Skeletal muscle satellite cell (primary cell): ENCODE data around the gene RPL12.

DNA sequence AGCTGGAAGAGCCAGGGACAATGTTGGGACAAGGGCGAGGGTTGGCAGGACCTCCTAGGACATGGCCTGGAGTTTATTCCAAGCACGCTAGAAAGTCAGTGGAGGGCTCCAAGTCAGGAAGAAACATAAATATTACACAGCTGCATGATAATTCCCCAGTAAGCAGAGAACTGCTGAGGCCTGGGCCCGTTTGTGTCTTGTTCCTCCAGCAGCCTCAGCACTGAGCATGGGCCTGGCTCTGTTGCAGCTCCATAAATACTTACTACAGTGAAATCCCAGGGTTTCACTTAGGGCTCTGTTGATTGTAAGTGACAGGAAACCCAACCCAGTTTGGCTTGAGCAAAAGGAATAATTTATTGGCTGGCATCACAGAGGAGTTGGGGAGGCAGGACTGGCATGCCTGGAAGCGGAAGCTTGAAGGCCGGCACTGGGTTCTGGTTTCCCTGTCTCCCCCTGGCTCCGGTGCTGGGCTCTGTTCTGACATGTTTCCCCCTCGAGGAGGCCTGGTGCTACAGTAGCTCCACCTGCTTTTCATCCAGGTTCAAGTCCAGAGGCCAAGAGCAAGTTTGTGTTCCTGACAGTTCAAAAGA, 66.3 kb downstream of the MVB12B start:
- CAGE, long polyA plus RNA = no peak

DNA sequence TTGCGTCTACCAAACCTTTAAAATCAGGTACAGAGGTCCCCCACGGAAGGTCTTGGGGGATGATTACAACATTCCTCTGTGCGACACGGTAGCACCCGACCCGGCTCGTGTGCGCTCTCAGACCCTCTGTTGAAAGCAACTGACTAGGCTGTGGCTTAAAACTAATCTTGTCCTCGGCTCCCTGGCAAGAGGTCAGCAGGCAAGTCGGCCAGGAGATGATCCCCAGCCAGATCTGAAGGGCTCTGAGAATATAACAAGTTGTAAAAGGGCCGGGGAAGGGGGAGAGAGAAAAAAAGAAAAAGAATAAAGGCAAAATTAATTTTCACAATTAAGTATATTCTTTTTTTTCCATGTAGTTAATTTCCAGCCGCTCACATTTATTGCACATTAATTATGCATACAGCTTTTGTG, 92.6 kb upstream of the LMX1B start:
- CAGE, long polyA plus RNA = no peak

DNA sequence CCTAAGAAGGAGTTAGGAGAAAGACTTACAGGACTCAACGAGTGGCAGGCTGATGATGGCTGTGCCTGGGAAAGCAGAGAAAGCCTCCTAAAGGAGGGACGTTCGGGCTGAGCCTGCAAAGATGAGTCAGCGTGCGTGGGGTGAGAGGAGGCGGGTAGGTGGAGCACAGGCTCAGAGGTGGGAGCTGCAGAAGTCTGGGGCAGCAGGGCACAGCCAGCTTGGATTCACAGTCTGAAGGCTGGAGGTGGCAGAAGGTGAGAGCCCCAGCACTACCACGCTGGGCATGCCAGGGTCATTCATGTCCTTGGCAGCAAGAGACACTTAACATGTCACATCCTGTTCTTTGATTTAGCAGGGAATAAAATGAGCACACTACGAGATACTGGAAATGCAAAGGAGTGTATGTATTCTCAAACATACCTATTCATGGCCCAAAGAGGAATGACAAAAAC, 90.9 kb downstream of the LMX1B start:
- CAGE, long polyA plus RNA = no peak

GRCh38 chr9:126722991-126723966, 81.6 kb upstream of the ZBTB43 start:
- CAGE, long polyA plus RNA = no peak

DNA sequence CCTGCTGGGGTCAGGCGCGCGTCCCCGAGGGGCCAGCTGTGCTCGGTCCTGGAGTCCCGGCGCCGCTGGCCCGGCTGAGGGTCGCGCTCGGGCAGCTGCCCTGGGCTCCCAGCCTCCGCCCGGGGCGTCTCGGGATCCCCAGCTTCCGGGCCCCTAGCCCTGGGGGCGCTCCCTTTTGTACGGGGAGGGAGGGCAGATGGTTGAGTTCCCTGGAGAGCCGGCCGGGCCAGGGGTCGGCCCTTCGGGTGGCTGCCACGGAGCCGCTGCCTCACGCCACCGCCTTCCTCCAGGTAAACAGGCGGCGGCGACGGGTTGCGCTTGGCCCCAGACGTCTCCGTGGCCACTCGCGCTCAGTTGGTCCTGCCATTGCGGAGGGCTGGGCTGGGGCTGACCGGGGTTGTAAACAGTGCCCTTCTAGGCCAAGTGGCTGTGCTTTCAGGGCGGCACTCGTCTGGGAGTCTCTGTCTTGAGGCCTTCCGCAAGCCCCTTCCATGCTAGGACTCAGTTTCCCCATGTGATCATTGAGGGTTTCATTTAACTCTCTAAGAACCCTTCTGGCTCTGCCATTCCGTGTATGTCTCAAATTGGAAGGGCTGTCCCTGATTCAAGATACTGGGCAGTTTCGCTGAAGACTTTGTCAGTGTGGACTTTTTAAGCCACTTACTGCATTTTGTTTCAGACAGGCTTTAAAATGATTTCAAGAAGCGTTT, 663 bp downstream of the ZBTB34 start:
- CAGE, long polyA plus RNA = no peak

DNA sequence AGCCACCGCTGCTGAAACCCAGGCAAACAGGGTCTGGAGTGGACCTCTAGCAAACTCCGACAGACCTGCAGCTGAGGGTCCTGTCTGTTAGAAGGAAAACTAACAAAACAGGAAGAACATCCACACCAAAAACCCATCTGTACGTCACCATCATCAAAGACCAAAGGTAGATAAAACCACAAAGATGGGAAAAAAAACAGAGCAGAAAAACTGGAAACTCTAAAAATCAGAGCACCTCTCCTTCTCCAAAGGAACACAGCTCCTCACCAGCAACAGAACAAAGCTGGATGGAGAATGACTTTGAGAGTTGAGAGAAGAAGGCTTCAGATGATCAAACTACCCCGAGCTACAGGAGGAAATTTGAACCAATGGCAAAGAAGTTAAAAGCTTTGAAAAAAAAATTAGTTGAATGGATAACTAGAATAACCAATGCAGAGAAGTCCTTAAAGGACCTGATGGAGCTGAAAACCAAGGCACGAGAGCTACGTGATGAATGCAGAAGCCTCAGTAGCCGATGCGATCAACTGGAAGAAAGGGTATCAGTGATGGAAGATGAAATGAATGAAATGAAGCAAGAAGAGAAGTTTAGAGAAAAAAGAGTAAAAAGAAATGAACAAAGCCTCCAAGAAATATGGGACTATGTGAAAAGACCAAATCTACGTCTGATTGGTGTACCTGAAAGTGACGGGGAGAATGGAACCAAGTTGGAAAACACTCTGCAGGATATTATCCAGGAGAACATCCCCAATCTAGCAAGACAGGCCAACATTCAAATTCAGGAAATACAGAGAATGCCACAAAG, 79.5 kb downstream of the RALGPS1 start:
- CAGE, long polyA plus RNA = no peak

- CAGE, long polyA plus RNA = no peak
These were observed 86.3 kb downstream of the ANGPTL2 start for GRCh38 chr9:127035947-127036651.

- CAGE, long polyA plus RNA = no peak
These were observed 10.3 kb downstream of the ANGPTL2 start for GRCh38 chr9:127111892-127112748.

- CAGE, long polyA plus RNA = no peak
These were observed 463 bp upstream of the ANGPTL2 start for GRCh38 chr9:127122867-127123328.

DNA sequence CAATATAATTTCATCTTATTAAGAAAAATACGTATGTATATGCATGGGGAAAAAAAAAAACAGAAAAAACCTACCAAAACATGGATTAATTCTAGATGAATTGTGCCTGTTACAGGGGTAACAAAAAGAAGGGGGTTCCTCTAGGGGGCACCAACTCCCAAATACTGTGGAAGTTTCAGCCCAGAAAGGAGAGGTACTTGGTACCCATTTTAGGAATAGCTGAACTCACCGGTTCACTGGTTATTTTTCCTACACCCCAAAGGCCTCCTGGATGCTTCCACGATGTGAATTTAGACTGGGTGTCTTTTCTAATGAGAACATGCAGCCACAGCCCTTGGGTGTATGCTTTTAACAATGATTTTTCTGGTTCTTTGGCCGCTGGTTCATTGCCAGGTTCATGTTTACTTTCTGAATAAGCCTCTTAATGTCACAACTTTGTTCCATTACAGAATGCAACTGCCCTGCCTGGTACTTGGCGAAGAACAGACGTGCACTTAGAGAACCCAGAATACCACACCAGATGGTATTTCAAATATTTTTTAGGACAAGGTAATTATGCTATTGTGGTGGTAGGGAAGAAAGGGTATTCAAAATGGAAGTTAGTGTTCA, 46.7 kb downstream of the GARNL3 start:
- CAGE, long polyA plus RNA = no peak

GRCh38 chr9:127361523-127362076, 35.4 kb upstream of the SLC2A8 start:
- CAGE, long polyA plus RNA = no peak

GRCh38 chr9:127384084-127384909, 12.7 kb upstream of the SLC2A8 start:
- CAGE, long polyA plus RNA = no peak

DNA sequence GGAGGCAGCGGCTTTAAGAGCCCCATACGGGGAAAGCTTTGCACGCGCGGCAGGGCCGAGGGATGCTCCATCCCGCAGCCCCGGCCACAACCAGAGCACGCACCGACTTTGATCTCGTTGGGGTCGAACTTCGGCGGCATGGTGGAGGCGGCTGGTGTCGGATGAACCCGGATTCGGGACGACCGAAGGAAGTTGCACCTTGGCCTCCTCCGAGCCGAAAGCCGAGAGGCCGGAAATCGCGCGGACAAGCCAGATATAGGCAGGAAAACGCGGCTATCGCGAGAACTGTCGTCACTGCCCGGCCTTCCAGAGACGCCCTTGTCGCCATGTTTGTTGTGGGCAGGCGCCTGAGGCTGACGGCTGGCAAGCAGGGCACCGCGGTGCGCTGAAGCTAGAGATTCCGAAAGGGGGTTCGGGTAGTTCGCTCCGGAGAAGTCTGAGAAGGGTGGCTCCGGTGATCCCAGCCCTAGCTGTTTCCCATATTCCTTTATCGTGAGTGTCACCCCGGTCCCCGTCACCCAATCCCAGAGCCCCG, at the start of gene RPL12:
Gene RPL12, minus strand, starts transcription at position 229 of the 535 bp plus-strand sequence.
- CAGE, long polyA plus RNA = no peak

DNA sequence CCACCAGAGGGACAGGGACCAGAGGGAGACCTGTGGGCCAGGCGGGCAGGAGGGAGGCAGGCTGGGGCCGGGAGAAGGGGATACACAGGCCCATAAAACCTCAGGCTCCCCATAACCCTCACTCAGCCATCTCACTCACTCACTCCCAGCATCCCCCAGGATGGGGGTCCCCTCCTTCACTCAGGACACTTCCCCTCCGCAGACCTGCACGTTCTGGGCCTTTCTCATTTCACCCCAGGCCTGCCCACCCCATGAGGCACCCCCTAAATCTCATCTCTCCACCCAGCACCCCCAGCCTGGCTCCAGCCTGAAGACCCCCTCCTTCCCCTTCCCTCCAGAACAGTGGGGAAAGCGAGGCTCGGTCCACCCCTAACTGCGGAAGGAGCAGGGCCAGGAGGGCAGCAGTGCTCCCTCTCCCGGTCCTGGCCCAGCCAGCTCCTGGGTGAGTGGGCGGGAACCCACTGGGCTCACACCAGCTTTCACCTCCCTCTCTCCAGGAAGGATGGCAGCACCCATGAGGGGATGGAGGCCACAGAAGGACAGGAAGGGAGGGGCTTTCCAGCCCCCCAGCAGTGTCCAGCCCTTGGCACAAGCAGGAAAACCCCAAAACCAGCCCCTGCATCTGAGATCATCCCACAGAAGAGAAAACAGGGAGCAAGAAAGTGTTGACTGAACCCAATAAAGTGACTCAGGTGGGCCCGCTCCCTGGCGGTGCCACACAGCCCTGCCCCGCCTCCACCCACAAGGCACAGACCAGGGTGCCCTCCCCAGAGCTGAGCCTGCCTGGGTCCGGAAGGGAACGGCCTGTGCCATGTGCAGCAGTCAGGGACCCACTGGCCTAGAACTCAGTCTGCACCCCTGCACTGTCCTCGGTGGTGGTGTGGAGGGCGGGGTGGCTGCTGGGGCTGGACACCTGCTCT, 55.0 kb downstream of the LRSAM1 start:
- CAGE, long polyA plus RNA = no peak

- CAGE, long polyA plus RNA = no peak
These were observed 55.2 kb downstream of the NIBAN2 start for GRCh38 chr9:127513786-127513985.

DNA sequence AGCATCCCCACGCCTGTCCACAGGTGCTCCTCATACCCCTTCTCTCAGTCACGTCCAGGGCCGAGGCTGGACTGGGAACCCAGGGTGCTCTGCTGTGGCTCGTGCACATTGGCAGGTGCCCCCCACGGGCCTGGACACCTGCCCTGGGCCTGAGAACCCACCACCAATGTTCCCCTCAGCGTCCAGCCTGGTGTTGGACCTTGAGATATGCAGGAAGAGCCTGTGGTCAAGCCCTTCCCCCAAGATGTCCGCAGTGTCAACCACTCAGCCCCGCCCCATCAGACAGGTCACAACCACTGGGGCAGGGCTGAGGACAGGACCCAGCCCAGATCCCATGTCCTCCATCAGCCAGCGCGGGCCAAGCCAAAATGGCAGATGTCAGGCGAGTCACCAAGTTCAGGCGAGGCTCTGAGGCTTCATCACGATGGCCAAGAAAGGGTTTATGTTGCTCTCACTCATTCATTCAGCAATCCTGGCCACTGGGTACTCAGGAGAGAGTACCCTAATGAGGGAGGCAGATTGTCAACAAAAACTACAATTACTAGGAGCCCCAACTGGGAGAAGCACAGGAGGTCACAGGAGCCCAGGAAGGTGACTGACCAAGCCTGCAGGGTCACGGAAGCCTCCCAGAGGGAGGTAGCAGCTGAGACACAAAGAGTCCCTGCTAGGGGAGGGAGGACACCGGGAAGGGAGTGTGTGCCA, 22.4 kb downstream of the NIBAN2 start:
- CAGE, long polyA plus RNA = no peak

DNA sequence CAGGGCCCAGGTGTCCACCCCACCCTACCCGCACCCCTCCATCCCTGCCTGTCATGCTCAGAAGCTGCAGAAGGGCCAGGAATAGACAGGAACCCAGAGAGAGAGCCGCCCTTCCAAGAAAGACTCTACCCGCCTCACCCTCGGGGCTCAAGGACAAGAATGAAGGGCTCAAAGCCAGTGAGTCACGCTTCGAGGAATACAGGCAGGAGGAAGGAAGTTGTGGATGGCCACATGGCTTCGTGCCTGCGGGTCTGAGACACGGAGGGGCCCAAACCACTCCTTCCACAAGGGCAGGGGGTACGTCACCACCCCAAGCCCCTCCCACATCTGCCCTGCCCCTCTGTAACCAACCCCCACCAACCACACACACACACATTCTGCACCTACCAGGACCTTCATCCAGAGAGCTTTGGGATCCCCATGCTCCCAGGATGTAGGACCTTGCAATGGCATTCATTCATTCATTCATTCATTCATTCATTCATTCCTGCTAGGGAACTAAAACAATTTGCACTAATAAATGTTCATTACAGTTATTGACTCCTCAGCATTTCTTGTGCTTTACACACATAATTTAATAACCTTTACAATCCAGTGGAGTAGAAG, 12.8 kb downstream of the NIBAN2 start:
- CAGE, long polyA plus RNA = no peak

GRCh38 chr9:127612789-127613581, 908 bp downstream of the STXBP1 start:
- CAGE, long polyA plus RNA = no peak

GRCh38 chr9:127748356-127748672, 13.2 kb upstream of the TOR2A start:
- CAGE, long polyA plus RNA = no peak

- CAGE, long polyA plus RNA = no peak
These were observed 19.3 kb upstream of the TOR2A start for GRCh38 chr9:127754405-127754793.